GM19240 (cell line): ENCODE measurements around a stretch of chr9.

DNA sequence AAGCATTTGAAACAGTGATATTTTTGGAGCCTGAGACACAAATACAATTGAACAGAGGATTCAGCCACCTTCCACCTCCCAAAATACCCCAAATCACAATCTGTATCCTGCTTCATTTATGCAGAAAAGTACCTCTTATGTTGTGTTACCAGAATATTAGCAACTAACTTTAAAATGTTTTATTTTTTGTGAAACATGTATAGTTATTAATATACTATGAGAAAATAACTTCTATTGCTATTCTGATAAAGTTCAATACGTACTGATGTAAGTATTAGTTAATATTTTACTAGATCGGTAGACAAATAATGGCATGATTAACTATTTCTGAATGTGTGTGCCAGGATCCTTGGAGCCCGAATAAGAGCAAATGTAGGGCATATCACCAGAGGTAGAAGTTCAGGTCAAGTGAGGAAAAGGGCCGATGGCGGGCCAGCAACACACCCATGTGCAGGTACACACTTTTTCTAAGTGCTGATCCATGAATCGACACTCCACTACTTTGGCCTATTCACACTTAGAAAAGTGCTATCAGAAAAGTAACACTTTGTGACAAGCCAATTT is 150.5 kb downstream of the AUH start:
- RRBS: no CpG with 5 or more reads among the region's 6 CpGs

DNA sequence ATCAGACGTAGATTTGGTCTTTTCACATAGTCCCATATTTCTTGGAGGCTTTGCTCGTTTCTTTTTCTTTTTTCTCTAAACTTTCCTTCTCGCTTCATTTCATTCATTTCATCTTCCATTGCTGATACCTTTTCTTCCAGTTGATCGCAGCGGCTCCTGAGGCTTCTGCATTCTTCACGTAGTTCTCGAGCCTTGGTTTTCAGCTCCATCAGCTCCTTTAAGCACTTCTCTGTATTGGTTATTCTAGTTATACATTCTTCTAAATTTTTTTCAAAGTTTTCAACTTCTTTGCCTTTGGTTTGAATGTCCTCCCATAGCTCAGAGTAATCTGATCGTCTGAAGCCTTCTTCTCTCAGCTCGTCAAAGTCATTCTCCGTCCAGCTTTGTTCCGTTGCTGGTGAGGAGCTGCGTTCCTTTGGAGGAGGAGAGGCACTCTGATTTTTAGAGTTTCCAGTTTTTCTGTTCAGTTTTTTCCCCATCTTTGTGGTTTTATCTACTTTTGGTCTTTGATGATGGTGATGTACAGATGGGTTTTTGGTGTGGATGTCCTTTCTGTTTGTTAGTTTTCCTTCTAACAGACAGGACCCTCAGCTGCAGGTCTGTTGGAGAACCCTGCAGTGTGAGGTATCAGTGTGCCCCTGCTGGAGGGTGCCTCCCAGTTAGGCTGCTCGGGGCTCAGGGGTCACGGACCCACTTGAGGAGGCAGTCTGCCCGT is 131.4 kb downstream of the AUH start:
- RRBS: no CpG with 5 or more reads among the region's 15 CpGs

DNA sequence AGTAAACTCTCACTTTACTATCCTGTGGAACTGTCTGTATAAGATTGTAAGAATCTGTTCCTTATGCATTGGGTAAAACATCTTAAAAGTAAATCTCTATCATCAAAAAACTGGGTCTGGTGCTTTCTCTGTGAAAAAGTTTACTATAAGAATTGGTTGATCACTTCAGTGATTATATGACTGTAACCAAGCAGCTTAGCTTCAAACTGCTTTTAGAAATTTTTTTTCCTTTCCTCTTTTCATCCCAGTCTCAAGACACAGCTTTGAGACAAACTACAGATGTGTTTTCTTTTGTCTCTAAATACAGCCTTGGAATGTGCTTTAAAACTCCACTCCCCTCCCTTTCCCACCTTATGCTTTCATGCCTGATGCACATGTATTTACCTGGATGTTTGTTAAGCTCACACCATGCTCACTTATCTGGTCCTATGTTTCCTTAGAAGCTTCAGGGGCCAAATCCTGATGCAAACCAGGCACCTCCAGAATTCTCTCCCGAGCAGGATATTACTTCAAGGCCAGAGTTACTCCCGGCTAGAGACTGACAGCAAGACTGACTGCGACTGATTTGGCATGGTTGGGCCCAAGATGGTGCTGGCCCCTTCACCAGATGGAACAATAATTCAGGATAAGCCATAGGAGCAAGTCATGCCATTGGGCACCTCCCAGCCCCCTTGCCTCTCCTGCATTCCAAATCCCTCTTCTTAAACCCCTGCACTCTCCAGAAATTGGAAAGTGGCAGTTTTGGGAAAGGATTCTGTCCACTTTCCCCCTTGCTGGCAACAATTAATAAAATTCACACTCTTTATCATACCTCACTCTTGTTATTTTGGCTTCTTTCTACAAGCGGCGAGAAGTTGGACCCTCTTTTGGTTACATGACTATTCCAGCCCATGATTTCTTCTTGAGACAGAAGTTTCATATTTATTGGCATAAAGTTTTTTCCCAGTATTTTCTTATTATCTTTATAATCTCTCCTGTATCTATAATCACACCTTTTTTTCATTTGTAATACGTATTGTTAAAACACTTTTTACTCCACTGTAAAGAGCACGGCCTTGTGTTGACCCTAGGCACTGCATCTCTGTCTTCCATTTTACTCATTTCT is 43.3 kb downstream of the AUH start:
- RRBS: no CpG with 5 or more reads among the region's 7 CpGs

DNA sequence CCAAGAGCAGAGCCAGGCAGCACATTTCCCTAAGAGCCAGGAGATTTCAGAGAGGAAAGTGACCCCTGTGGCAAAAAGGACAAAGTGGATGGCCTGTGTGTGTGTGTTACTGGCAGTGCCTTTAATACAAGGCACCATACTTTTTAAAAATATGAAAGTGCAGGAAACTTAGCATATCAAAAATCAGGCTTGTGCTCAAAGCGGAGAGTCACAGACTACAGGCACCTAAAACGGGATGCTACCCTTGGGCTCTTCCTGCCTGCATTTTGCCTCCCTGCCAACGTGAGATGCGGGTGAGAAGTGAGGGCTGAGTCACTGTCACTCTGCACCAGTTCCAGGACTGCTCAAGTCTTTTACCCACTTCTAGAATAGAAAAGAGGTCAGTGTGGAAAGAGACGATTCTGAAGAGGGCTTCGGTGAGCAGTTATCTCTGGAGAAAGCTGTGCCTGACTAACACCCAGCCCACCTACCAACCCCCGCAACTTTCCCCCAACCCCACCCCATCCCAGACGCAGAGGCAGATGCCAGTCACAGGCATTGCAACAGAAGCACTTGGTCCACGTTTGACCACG is 15.8 kb downstream of the NFIL3 start:
- RRBS: no CpG with 5 or more reads among the region's 10 CpGs

DNA sequence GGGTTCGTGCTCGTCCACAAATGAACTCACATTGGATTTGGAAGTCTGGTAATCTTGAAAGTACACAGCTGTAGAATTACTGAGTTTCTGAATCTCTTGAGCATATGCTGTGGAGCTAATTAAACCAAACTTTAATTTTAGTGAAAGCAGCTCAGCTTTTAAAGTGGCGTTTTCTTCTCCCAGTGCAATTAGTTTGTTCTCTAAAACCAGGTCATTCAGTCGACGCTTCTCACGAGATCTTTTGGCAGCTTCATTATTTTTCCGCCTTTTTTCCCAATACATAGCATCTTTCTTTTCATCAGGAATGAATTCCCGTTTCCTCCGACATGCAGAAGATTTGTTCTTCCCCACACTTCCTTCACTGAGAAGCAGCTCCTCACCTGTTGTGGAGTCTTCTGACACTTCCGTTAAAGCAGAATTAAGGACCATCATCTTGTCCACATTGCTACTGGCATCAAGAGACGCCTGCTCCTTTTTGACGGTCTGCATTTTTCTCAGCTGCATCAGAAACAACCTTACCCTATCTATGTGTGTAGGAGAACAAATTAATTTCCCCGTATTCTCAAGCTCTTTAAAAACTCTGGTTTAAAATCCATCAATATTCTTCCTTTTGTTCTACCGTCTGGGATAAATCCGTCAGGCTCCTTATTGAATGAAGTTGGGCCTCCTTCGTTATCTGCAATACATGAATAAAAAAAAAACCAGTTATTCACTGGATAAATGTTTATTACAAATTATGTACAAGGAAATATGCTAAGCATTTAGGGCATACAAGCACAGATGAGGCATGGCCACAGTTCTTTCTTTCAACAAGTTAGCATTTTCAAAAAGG is 13.2 kb downstream of the NFIL3 start:
- RRBS: no CpG with 5 or more reads among the region's 16 CpGs

DNA sequence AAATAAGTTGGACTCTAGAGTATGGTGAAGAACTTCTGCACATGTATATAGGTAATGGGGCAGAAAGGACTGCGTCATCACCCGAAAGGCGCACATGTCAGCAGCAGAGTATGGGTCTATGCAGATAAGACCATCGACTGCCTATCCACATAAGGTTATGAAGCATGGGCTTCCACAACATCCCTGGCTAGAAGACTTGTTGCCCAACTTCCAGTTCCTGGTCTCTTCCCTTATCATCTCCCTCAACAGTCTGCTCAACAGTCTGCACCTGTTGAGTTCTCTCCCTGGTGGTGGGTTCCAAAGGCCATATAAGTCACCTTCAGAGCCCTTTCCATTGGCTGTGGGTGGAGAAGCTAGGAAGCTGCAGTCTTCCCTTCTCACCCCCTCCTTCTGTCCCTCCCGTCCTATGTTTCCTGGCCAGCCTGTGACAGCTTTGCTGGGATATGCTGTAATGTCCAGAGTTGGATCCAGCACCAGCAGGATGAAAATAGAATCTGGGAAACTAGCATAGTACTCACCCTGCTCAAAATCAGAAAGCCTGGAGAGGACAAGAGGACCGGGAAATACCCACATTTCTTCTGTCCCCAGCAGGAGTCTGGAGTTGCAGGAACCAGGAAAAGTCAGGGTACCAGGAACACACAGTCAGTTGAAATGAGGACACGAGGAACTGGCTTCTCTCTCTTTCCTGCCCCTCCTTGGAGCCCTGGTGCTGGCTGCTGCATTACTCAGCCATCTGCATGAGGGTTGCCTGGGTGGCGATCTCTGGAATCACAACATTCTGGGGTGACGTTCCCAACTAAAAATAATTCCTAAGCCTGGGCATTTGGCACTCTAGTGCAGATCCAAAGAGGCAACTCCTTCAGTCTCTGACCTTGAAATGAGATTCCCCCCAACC is 59.4 kb upstream of the NFIL3 start:
- RRBS: no CpG with 5 or more reads among the region's 9 CpGs

DNA sequence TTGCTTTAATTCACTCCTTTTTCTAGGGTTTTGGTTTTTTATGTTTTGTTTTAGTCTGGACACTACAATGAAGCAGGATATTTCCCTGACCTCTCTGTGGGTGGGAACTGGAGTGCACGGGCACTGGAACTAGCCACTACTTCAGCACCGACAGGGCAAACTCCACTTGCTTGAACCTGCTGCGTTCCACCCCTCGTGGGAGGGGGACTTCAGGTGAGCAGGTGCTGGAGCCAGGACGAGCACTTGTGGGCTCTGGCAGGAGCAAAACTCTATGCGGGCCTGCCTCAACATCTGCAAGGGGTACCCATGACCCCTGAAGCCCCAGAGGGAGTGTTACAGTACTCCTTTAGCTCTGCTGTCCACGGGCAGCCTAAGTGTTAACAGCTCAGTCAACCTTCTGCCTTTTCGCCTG is 144.0 kb upstream of the NFIL3 start:
- RRBS: no CpG with 5 or more reads among the region's 8 CpGs

DNA sequence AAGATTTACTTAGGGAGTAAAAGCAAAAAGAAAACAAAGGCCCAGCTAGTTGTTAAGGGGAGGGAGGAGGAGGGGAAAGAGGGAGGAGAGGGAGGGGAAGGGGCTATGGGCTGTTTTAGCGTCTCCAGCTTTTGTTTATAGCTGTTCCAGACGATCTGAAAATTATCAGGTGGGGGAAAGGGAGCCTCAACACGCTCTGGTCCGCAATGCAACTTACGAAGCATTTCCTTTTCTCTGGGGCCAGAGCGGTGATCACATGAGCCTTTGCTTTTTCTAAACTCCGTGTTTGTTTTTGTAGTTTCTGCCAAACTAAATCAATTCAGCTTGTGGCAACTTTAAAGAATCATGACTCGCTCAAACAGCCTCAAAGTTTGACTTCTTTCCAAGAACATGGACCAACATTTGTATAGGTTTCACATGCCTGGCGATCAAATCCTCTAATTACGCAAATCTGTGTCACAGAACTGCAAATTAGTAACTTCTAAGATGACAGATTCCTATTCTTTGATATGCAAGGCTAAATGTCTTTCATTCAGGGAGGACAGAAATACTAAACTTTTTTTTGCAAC is 132.2 kb downstream of the ROR2 start:
- RRBS: no CpG with 5 or more reads among the region's 10 CpGs

DNA sequence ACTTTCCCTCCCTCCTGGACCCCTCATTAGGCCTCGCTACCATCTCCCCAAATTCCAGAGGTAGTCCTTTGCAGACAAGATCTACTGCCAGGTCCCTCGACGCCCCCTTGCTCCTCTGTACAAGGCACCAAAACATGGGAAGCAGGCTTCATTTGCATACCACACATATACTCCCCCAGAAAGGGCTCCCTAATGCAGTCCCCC is 102.8 kb downstream of the ROR2 start:
- RRBS: no CpG with 5 or more reads among the region's 3 CpGs

- RRBS: no CpG with 5 or more reads among the region's 11 CpGs
These were observed 102.3 kb downstream of the ROR2 start for GRCh38 chr9:91847688-91848245.

- RRBS: no CpG with 5 or more reads among the region's 8 CpGs
These were observed 76.4 kb downstream of the ROR2 start for GRCh38 chr9:91873605-91874132.

GRCh38 chr9:91886016-91886850 is 63.8 kb downstream of the ROR2 start:
- RRBS: 43% methylated on average over 5 of the region's 43 CpGs

GRCh38 chr9:91895957-91896306 is 54.1 kb downstream of the ROR2 start:
- RRBS: no CpG with 5 or more reads among the region's 3 CpGs

DNA sequence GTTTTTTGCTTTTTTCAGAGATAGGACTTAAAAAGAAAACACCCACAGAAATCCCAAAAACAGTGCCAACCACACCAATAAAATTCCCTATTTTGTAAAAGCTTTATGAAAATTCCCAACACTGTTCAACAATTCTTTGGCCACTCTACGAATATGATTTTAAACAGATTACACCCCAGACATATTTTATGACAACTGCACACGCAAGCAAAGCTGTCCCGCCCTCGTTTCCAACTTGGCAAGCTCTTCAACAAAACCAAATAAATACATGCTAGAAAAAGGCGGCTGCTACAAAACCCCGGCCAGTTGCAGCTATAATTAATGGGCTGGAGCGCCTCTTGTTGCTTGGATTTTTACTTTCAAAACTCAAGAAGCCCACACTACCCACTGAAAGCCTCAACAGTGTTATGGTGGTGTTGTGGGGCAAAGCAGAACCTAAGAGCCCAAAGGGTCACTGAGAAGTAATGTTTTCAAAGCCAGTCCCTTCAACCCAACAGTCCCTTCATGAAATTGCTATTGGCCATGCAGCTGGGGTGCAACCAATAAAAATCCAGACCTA is 4.3 kb downstream of the ROR2 start:
- RRBS: no CpG with 5 or more reads among the region's 7 CpGs

DNA sequence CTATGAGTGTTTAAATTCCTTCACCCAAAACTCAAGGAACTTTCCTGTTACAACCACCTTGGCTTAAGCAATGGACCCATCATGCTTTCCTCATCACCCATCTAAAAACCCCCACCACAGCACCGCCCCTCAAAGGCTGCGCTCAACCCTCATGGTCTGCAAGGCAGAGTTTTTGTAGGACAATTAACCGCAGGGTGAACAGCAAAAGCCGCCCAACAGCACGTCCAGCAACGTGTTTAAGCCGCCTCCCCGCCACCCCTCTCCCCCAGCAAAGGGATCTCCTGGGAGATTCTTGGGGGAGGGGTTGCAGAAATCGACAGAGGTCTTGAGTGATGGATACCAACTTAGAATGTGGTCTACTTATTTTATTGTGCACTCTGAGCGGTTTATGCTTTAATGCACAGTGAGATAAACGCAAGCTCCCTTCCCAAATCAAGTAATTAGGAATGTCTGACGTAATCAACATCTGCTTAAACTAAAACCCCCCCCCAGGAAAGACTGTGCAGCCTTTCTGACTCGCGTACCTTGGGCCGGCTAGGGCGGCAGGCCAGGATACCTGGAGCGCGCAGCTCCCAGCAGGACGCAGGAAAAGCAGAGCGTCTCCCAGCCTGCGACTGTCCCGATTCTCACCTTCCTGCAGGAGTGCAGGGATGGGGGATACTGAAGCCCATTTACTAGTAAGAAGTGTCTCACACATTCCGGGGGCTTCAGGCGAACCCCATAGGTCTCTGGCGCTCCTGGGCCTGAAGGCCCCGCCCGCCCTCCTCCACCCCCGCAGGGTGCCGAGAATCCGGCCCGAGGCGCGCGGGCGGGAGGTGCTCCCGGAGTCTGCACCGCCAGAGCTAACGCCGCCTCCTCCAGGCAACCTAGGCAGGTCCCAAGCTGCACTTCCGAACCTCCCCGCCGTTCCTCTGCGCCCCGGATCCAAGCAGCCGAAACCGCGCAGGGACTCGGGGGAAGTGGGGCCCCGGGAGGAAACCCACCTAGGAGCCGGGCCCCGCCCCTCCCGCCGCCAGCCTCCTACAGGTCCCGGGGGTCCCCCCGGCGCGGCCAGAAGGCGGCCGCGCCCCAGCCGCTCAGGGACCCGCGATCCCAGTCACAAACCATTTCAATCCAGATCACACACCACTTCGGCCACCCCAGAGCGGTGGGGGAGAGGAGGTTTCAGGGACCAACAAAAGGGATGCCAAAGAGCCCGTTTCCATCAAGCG is 1.5 kb downstream of the ROR2 start:
- RRBS: 4% methylated on average over 26 of the region's 67 CpGs

GRCh38 chr9:92133808-92134657 is 18.8 kb upstream of the SPTLC1 start:
- RRBS: no CpG with 5 or more reads among the region's 21 CpGs

DNA sequence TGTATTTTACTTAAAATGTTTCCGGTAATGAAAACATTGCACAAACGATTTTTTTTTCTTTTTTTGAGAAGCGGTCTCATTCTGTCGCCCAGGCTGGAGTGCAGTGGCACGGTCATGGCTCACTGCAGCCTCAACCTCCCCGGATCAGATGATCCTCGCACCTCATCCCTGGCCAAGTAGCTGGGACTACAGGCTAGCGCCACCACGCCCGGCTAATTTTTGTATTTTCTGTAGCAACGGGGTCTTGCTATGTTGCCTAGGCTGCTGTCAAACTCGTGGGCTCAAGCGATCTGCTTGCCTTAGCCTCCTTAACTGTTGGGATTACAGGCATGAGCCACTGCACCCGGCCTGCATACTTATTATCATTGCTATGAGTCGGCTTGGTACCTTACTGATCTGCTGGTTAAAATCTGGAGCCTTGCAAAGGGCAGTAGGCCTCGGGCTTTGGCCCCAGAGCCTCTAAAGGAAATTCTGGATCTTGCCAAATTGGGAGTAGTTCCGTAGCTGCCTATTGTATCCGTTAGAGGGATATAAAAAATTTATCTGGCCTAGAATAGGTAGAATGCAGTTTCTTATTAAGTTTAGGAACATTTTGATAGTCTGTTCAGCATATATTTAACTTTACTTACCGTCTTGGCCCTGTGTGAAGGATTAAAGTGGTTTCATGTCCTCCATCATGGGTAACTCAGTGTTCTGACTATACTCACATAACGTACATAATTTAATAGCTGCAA is 918 bp upstream of the IARS1 start:
- RRBS: 4% methylated on average over 3 of the region's 20 CpGs

- RRBS: no CpG with 5 or more reads among the region's 5 CpGs
These were observed 1.1 kb downstream of the NOL8 start for GRCh38 chr9:92324039-92324386.

DNA sequence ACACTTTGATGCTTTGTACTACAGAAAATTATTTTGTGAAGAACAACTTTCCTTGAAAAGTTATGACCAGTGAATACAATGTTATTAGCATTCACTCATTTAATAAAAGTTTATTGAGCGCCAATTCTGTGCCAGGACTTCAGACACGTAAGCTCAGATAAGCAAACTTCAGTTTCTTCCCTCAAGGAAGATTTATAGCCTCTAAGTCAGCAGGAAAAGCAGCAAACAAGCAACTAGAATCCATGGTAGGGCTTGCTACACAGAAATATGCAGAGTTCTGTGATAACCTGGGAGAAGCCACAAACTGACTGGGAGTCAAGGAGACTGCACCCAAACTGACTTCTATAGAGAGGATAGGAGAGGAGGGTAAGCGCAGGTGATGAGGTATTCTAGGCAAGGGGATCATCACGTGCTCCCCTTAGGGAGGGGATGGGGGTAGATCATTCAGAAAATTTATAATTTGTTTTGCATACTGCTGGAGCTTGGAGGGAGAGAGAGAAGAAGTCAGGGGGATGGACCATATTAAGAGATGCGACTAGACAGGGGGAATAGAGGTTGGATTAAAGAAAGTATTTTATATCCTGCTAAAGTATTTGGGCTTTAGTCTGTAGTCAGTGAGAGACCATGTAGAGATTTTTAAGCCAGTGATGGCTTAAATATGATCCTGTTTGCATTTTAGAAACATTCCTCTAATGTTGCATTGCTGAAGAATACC is 1.5 kb upstream of the OGN start:
- RRBS: no CpG with 5 or more reads among the region's 5 CpGs